Penis (tissue), 1 donor: ENCODE measurements around the genes SPDYE16, CCDC146 and HGF.

- PRO-cap = no peak
Measured at GRCh38 chr7:76345887-76346180, 13.0 kb downstream of the YWHAG start.

DNA sequence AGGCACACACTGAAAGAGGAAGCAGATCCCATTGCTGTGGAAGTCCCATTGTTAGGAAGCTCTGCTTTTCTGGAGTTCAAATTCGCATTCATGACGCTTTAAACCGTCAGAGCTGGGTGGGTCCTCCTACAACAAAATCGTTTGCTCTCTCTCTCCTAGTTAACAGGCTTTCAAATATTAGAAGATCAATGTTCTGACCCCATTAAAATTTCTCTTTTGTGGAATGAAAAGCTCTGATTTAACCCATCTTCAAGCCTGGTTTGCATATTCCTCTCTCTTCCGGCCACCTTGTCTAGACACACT lies at the start of gene SPDYE16:
TSS of gene SPDYE16 (minus strand) at position 53 of the 303 bp plus-strand sequence.
- PRO-cap = no peak

DNA sequence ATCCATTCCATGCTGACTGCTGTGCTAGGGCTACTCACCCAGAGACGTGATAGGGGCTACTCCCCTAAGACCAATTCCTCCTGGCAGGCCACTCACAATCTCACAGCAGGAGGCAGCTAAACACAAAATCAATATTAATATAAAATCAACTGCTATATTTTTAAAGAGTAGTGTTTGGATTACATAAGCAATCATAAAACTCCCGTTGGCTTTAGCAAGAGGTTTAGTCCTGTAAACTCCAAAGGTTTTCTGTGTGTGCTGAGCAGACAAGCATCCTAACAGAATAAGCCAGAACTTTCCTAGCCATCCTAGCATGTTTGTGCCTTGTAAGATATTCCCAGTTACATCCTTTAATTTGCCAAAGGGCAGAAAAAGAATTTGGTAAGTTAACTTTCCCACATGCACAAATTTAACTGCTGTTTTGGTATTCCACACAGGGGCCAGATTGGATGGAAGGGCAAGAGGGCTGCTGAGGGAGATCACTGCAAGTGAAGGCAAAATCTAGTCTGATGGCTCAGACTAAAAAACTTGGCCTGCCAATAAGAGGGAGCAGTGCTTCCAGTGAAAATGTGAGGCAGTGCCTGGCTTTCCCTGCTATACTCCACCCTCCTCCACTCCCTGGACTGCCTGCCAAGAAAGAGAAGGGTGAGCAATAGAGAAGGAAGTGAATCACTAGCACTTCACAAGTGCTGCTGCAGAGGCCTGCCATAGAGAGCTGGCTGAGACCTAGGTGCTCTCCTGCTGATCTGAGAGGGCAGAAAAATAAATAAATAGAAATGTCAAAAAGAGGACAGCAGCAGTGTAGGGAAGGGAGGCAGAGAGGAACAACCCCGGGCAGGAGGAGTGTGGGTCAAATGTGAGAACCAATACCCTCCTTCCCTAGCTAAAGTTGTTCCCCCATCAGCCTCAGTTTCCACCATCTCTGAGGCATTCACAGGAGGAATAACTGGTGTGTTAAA lies 40.0 kb upstream of the SPDYE16 start:
- PRO-cap = no peak

- PRO-cap = no peak
Measured at GRCh38 chr7:77121766-77123037, at the start of gene CCDC146. Gene CCDC146, plus strand, starts transcription at chr7:77122615.

DNA sequence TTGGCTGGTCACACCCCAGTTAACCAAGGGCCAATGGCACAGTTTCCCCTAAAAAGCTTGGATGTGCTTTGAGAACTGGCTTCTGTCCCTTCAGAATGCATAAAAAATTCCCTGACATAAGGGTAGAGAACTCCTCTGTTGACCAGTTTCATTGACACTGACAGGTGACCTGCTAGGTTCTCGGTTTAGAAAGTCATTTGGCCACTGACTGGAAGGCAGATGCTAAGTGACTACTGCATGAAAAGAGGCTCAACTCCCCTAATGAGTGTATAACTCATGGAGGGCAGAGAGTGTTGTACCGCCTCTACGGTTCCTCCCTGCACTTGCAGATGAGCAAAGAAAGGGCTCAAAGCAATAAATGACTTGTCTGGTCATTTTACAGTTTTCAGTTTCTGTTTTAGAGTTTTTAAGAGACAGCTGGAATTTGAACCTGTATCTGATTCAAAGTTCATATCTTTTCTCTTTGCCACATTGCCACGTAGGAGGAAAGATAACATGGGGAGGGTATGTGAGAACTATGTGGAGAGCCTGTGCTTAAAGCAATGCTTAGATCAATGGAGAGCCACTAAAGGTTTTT lies 2.9 kb upstream of the FGL2 start:
- PRO-cap = no peak

GRCh38 chr7:77339058-77339406 lies 77.1 kb downstream of the GSAP start:
- PRO-cap = no peak

DNA sequence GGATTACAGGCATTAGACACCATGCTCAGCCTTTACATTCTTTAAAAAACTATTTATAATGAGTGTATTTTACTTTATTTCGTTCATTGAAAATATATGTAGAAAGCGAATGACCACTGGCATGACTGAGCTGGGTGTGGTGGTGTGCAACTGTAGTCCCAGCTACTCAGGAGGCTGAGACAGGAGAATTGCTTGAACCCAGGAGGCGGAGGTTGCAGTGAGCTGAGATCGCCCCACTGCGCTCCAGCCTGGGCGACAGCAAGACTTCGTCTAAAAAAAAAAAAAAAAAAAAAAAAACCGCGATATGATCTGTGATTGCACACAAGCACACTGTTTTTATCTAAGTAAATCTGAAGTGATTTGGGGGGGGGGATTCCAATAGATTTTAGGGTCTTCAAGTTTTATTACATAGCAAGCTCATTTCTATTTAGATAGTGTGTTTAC lies 34.8 kb upstream of the PTPN12 start:
- PRO-cap = no peak

- PRO-cap = bidirectional peak, plus-strand start at chr7:77537076, minus-strand start at chr7:77536847
Measured at GRCh38 chr7:77536382-77536978, 615 bp upstream of the PTPN12 start.

DNA sequence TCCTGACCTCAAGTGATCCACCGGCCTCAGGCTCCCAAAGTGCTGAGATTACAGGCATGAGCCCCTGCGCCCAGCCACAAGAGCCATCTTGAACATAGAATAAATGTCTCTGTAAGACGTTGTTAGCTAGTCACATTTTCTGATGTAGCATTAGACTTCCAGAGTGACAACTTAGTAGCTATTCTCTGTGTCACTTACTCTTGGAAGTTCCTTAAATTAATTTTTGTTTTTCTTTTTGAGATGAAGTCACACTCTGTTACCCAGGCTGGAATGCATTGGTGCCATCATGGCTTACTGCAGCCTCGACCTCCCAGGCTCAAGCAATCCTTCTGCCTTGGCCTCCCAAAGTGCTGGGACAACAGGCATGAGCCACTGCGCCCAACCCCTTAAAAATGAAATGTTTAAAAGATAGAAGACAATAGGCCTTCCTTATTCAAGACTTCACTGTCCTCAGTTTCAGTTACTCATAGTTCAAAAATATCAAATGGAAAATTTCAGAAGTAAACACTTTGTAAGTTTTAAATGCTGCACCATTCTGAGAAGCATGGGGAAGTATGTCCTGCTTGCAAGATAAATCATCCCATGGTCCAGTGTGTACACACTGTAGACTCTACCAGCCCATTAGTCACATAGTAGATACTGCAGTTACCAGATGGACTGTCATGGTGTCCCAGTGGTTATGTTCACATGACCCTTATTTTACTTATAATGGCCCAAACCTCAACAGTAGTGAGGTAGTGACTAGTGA lies 69.3 kb downstream of the PTPN12 start:
- PRO-cap = no peak

- PRO-cap = no peak
Measured at GRCh38 chr7:77797920-77798282, 333 bp downstream of the TMEM60 start.

GRCh38 chr7:77798500-77799336 lies 484 bp upstream of the TMEM60 start:
- PRO-cap = unidirectional peak, plus-strand start at chr7:77798823; unidirectional peak, plus-strand start at chr7:77798878; unidirectional peak, minus-strand start at chr7:77799237

DNA sequence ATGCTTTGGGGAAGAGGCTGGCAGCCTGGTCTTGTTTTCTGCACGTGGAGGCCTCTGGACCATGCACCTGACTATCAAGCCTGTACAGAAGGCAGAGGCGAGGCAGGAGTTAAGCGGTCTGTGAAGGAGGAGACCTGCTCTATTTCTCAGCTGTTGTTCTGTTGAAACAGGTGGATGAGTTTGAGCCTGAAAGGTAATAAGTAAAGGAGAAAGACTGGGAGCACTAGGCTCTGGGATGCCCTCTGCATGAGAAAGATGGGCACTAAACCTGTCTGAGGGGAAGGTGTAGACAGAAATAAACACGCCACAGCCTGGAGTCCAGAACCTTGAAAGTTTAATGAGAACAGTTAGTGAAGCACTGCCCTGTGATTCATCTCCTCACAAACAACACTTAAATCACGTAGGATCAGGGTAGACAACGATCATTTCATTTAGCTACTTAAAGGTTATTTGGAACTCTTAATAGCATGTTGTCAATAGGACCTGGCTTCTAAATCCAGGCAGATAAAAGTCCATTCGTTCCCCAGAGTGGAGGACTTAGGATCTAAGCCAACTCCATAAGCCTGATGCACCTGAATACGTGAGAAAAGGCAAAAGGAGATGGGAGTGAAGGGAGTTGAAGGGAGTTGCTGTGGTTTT lies 193.4 kb upstream of the TMEM60 start:
- PRO-cap = no peak

DNA sequence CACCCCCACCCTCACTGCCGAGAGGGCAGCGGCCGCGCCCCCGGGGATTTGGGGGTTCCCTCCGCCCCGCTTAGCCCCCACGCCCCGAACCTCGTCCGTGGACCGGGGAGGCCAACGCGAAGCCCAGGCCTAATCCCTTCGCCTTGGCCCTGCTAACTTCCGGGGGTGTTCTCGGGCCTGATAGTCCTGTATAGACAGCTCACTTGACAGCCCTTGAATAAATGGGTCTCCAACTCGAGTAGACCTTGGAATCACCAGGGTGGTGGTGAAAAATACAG lies 221.8 kb upstream of the TMEM60 start:
- PRO-cap = no peak

GRCh38 chr7:80137706-80137941 lies 3.0 kb downstream of the GNAI1 start:
- PRO-cap = no peak

- PRO-cap = no peak
Measured at GRCh38 chr7:80744657-80745380, 106.4 kb downstream of the CD36 start.

- PRO-cap = no peak
Measured at GRCh38 chr7:80795432-80795782, 123.4 kb downstream of the SEMA3C start.

GRCh38 chr7:80922088-80922526 lies 3.3 kb upstream of the SEMA3C start:
- PRO-cap = no peak

DNA sequence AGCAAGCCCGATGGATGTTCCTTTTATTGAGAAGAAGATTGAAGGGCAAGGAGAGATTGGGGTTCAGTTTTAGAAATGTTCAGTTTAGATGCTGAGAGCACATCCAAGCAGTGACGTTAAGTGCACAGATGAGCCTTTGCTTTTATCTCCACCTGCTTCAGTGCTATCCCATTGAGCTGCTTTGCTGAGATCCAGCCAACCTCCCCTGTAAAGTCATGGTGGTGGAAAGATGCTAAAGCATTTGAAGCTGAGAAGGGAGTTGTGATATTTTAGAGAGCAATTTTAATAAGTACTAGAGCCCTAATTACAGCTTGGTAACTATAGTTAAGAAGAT lies 76.5 kb downstream of the HGF start:
- PRO-cap = unidirectional peak, plus-strand start at position 216 of the sequence

DNA sequence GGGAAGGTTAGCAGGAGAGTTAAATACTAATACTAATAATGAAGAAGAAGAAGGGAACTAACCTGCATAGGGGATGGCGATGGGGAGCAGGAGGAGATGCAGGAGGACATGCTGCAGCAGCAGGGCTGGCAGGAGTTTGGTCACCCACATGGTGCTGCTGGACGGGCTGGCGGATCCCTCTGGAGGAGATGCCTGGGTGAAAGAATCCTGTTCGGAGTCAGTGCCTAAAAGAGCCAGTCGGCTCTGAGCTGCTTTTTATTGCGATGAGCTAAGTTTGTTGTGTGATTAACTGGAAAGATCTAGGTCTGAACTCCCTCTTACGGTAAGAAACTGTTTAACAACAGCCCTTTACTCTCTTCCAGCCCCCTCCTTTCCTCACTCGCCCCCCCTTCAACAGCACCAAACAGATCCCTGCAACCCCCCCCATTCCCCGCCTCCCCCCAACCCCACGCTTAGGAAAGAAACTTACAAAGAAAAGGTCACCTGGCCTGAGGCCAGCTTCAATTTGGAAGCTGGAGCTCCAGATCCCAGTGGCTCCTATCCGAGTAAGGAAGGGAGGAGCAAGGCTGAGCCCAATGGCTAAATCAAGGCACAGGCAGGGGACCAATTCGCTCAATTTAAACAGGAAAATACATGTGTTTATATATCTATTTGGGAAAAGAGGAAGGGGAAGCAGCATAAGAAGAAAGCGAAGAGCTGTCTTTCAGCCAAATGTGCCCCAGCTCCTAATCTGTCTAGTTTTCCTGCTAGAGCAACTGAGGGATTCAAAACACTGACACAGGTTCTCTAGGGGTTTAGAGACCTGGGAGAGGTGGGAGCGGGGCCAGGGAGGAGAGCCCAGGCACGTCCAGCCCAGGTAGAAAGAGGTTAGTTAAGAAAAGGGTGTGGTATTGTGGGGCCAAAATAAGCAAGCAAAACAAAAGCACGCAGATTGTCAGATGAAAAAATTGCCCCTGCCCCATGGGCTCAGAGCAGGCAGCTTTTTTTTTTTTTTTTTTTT lies at the start of gene HGF:
TSS of gene HGF (minus strand) at position 226 of the 1,000 bp plus-strand sequence.
- PRO-cap = no peak

DNA sequence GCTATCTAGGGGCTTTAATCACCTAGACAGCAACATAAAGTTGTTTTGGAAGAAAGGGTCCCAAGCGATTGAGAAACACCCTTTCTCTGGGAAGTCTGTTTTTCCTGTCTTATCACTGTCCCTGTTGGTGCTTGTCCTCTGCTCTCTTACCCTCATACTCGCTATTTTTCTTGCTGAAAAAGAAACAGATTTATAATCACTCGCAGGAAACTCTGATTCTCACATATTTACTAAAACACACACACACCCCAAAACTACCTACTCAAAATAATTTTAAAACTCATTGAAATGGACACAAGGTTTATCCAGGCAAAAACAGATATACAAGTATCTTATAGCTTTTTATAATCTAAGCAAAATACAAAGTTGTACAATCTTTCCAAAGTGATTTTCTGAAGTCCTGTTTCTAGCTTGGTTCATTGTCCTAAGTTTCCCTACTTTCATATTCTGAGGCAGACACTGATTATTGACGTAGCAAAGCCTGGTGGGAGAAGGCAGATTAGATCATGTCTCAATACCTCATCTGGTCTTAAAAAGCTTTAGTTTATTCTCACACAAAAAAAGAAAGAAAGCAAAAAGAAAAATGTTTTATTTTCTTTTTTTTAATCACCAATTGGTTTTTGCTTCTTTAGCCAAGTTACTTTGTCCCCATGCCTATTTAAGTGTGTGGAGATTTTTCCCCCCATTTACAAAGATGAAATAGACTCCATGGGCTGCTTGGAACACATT lies 157.2 kb downstream of the CACNA2D1 start:
- PRO-cap = no peak